GM19240 (cell line): ENCODE data around the gene DTWD2.

DNA sequence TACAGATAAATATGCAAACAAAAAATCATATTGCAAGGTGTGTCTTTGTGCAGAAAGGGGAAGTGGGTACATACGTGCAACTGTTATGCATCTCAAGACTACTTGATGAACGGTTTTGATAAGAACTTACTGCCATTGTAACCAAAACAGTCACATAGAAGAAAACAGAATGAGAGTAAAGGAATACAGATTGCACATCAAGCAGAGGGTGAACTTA is 9.9 kb downstream of the CAMK4 start:
- RRBS, result no CpG with 5 or more reads among the region's 2 CpGs

DNA sequence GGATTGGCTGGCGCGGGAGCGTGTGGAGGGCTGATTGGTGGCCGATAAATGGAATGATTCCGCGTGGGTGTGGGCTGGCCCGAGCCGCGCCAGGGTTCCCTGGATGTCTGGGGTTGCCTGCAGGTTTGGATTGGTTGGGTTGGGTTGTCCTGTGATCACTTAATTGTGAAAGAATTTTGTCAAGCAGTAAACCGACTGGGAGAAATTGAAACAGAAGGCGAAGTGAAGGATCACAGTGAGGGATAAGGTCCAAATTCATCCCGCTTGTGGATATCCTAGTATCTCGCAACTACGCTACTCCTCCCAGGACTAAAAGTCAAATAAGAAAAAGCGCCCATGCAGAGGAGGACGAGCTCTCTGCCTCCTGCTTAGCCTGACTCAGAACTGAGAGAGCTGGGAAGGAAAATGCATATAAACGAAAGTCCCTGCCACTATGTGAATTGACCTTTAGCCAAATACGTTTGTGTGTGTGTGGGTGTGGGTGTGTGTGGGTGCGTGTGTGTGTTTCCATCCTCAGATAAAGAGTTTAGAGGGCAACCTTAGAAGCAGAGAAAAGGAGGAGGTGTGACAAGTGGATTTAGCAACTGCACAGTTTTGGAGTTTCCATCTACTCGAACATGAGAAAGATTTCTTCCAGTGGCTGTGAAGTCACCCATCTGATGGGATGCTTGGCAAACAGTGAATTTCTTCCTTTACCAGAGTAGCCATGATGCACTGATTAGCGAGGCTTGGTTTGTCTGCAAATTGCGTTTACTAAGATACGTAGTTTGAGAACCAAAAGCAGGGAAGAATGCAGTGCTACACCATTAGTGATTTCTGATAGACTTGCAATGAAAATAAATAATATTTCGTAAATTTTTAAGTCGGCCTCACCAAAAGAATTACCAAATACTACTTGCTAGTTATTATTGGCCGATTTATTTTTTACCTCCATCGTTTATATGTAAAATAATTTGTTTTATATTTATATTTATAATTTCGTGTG is 616 bp upstream of the STARD4 start:
- RRBS, result no CpG with 5 or more reads among the region's 28 CpGs

DNA sequence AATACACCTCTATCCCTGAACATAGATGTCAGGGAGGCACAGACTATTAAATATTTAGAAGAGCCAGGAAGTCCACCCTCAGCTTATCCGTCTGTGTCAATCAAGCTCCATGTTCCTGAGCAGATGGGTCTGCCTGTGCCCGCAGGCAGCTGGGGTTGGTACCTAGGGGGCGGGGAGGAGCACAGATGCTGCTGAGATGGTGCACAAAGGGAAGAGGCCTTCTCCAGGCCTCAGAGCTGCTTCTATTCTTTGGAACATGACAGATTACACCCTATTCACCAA is 142.1 kb downstream of the EPB41L4A start:
- RRBS, result no CpG with 5 or more reads among the region's 3 CpGs

DNA sequence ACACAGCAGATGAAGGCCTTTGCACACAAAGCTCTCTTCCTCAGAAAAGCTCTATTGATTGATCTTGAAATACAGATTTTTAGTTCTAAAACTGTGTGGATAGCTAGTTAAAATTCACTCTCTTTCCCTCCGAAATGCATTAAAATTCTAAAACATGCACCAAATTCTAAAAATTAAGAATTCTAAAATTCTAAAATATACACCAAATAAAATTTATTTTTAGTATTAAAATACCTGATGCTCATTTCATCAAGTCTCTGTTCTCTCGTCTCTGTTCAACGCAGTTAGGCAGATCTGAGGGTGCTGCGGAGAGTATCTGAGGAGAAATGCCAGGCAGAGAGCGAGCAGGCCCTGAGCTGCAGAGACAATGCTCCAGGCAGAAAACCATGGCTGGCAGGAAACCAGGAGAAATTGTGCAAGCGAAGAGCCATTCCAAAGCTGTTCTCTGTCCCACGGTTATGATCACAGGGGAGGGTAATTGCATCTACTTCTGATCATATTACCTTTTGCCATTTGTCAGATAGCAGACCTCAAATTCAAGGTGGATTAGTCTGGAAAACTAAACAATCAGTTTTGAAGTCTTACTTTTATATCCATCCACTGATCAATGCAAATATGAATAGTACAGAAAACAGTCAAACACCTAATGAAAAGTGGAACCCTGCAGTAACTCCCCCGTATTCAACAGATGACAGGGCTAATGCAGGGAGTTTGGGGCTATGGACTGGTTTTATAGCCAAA is 227.9 kb downstream of the DCP2 start:
- RRBS, result no CpG with 5 or more reads among the region's 8 CpGs

- RRBS, result no CpG with 5 or more reads among the region's 8 CpGs
Measured at GRCh38 chr5:113267832-113268788, 166.7 kb downstream of the TSSK1B start.

DNA sequence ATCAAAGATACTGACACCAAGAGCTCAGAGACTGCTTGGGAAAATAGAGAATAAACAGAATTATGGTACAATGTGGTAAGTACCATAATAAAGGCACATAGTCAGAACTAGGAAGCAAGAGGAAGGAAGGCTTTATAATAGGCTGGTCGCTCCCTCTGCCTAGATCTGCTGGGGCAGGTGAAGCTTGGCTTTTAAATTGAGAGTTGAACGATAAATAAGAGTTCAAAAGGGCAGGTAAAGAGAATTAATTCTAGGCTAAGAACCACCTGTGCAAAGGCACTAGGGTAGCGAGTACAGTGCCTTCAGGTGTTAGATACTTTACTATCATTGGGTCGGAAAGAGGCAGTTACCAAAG is 24.0 kb upstream of the TRIM36 start:
- RRBS, result no CpG with 5 or more reads among the region's 4 CpGs

GRCh38 chr5:115414216-115414815 is 117.9 kb upstream of the CCDC112 start:
- RRBS, result no CpG with 5 or more reads among the region's 5 CpGs

GRCh38 chr5:115455224-115455617 is 89.4 kb downstream of the FEM1C start:
- RRBS, result no CpG with 5 or more reads among the region's 6 CpGs

DNA sequence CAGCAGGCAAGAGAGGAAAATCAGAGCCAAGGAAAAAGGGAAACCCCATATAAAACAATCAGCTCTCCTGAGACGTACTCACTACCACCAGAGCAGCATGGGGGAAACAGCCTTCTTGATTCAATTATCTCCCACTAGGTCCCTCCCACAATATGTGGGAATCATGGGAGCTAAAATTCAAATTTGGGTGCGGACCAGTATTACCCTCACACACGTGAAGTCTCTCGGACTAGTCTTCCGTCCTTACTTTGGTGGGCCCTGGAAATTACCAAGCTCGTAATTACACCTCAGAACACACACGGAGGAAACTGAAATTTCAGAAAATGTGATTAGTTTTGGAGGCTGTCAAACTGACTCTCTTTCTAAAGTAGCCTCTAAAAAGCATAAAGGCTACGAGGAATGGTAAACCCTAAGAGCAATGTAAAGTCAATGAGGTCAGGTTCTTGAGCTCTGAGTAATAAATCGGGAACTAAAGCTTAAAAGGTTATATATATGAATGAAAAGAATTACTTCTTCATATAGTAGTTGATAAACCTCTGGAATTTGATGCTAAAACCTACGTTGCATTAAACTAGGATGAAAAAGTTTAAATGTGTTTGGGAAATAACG is 806 bp upstream of the FEM1C start:
- RRBS, result no CpG with 5 or more reads among the region's 11 CpGs

DNA sequence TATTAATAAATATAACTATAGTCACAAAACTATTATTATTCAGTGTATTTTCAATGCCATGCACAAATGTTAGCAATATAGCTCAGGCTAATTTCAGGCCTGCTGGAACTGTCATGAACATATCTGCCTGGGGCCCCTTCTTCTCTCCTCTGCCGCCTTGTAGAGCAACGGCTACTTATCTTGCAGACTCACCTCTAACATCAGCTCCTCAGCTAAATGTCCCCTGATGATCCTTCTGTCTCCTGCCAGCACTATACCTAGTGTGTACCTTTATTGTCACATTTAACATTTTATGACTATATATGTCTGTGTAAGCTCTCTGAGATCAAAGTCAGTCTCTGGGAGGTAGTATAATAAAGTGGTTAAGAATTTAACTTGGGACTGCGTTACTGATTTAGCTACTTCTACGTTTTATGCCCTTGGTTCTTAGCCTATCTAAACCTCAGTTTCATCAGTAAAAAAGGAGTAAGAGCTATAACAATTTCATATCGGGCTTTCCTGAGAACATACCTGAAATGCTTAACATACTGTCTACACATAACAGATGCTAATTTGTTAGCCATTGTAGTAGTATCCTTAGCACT is 2.2 kb downstream of the TMED7 start:
- RRBS, result no CpG with 5 or more reads among the region's 5 CpGs

DNA sequence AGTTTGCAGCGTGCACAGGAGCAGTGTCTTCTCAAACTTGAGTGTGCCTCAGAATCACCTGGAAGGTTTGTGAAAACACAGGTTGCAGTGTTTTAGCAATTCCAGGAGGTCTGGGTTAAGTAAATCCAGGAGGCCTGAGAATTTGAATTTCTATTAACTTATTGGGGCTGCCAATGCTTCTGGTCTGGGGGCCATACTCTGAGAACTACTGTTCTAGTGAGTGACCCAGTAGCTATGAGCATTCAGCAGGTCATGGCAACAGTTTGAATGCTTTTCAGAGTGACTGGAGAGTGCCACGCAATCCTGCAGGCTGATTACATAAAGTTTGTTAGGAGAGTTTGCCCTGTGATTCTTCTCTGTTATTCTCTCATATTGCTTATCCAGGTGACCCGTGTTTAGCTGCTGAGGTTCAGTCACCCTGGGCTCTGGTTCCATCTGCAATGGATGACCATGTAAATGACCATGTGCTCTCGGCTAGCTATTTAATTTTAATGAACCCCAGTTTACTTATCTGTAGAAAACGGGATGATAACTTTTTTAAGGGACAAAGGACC is 22.2 kb upstream of the TMED7 start:
- RRBS, result no CpG with 5 or more reads among the region's 5 CpGs

- RRBS, result no CpG with 5 or more reads among the region's 9 CpGs
Measured at GRCh38 chr5:115814322-115815085, 2.0 kb downstream of the CDO1 start.

DNA sequence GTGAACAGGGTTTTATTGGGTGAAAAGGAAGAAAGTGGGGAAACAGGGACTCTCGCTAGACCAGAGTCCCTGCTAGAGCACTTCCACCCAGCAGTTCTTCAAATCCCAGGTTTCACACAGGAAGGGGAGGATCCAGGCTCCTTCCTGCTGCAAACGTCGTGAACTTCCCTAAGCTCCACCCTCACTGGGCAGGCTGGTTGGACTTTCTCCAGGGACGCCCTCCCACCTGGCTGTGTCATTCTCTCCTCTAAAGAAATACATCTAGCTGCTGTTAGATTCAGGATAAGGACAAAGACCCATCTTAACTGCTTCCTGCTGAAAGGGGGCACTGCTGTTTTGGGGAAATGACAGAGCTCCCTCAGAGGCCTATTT is 230.7 kb downstream of the SEMA6A start:
- RRBS, result no CpG with 5 or more reads among the region's 4 CpGs

- RRBS, result no CpG with 5 or more reads among the region's 8 CpGs
Measured at GRCh38 chr5:116486569-116487001, 88.0 kb downstream of the SEMA6A start.

GRCh38 chr5:116494262-116494687 is 80.3 kb downstream of the SEMA6A start:
- RRBS, result no CpG with 5 or more reads among the region's 4 CpGs

GRCh38 chr5:116535151-116535585 is 39.5 kb downstream of the SEMA6A start:
- RRBS, result no CpG with 5 or more reads among the region's 1 CpG

DNA sequence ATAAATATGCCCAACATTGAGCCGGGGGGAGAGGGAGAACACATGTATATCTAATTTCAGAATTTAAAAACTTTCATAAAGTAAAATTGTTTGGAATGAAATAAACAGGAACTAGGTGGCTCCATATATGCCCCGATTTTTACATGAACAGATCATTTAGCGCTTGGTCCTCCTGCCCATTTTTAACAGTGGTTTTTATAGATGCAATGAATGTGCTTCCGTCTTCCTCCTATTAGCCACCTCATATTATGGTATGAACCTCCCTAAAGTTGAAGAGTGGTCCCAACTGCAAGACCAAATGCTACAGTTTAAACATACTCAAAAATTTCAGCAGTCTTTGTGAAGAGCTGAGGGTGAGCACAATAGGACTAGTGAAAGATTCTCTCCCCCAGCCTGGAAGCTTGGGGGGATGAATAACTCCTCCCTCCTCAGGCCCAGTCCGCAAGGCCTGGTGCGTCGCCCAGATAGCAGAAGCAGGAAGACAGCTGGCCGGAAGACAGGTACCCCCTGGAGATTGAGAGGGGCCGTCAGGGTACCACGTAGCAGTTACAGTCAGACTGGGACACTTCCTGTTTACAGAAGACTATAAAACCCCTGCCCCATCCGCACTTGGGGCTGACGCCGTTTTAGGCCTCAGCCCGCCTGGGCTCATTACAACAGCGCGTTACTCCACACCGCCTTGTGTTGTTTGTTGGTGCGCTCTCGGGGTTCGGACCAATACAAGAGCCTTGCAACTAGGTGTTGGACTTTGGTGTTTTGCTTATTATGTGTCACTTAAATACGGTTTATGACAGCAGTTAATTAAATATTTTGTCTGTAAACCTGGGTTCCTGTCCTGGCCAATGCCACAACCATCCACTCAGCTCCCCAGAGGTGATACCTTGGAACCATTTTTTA is 15.5 kb downstream of the SEMA6A start:
- RRBS, result no CpG with 5 or more reads among the region's 21 CpGs

DNA sequence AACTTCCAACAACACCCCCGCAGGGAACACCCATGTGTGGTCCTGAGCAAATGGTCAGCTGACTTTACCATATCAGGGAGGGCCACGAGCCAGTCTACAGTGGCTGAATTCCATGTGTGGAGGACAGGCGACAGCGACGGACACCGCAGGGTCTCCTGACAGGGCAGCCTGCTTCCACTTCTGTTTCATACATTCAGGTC is 415.6 kb downstream of the DTWD2 start:
- RRBS, result no CpG with 5 or more reads among the region's 6 CpGs

DNA sequence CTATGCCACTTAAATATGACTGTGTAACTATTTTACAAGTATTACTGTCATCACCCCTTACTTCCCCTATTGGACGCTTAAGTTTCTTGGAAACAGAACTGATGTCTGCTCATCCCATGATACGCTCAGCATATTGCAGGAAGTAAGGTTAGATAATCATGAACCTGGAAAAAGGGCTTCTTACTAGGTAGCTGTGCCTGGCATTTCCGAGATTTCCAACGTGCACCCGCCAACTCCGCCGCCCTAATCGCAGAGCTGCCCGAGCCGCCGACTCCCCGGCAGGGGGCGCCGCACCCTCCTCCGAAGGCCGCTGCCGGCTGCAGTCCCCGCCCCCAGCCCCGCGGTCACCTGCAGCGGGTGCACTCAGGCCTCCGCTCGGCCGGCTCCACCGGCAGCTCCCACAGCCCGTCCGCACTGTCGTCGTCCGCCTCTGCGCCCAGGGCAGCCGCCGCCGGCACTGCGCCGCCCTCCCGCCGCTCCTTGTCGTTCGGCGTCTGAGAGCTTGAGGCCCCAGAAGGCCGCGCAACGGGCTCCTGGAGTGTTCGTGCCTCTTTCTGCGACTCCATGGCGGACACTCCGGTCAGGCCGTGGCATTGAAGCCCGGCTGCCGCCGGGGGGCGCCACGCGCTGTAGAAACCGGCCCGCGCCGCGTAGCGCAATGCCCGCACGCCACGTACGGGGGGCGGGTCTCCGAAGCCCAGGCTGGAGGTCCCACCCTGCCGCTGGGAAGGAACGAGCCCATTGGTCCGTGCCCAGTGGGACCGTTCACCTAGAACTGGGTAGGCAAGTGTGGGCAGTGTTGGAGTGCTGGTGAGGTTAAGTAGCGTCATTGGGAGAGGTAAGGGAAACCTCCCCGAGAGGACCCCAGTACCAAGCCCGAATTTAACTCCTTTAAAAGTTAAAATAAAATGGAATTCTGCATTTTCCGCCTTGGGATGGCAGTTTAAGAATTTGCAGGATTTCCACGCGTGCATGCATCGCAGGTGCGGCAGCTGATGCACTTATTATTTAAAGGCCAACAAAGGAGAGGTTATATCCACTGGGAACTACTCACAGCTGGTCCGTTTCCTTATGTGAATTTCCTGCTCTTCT is at the start of gene DTWD2:
Gene DTWD2 (minus strand): TSS at position 602 of the 1,092 bp plus-strand sequence.
- RRBS, result 2% methylated on average over 23 of the region's 80 CpGs